BE2C (cell line): ENCODE measurements around the genes SUPT20HL1 and RPGR.

DNA sequence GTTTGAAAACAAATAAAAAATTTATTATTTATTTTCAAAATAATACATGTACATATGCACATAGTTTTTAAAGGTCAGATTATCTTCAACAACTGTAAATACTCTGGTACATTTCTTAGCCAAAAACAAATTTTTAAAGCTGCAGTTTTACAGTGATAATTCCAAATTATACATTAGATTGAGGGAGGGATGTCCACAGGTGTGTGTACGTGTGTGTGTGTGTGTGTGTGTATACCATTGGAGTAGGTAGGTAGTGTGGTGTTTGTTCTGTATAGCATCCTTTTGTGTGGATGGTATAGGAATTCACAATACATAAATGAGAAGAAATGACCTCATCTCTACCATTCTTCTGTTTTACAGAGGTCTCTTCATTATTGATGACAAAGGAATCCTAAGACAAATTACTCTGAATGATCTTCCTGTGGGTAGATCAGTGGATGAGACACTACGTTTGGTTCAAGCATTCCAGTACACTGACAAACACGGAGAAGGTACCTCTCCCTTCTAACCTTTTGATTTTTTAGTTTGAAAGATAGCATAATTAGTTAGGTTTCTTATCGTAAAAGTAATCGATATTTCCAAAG is 14.8 kb downstream of the PRDX4 start:
- RRBS, result no CpG with 5 or more reads among the region's 5 CpGs

- RRBS, result no CpG with 5 or more reads among the region's 2 CpGs
These were observed 9.3 kb upstream of the SAT1 start for GRCh38 chrX:23773570-23774117.

DNA sequence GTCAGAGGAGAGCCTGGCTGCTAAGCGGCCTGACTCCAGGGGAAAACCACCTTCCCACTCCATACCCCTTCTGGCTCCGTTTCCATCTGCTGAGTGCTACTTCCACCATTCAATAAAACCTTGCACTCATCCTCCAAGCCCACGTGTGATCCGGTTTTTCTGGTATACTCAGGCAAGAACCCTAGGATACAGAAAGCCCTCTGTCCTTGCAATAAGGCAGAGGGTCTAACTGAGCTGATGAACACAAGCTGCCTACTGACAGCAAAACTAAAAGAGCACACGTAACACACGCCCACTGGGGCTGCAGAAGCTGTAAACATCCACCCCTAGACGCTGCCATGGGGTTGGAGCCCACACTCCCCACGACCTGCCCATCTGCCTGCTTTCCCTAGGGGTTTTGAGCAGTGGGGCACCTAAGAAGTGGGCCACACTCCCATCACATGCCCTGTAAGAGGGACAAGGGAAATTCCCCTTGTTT is 24.3 kb downstream of the APOO start:
- RRBS, result no CpG with 5 or more reads among the region's 8 CpGs

GRCh38 chrX:24014444-24015242 is 12.3 kb downstream of the KLHL15 start:
- RRBS, result no CpG with 5 or more reads among the region's 8 CpGs

DNA sequence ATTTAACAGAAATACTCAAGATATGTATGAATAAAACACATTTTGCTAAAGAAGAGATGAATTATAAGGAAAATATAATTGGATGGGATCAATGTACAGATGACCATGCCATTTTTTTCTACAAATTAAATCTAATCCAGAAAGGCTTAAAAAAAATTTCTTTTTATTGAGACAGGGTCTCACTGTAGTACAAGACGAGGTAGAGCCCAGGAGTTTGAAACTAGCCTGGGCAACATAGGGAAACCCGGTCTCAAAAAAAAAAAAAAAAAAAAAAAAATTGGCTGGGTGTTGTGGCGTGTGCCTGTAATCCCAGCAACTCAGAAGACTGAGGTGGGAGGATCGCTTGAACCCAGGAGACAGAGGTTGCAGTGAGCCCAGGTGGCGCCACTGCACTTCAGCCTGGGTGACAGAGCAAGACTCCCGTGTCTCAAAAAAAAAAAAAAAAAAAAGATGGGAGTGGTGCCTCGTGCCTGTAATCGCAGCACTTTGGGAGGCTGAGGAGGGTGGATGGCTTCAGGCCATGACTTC is 26.7 kb downstream of the EIF2S3 start:
- RRBS, result no CpG with 5 or more reads among the region's 8 CpGs

DNA sequence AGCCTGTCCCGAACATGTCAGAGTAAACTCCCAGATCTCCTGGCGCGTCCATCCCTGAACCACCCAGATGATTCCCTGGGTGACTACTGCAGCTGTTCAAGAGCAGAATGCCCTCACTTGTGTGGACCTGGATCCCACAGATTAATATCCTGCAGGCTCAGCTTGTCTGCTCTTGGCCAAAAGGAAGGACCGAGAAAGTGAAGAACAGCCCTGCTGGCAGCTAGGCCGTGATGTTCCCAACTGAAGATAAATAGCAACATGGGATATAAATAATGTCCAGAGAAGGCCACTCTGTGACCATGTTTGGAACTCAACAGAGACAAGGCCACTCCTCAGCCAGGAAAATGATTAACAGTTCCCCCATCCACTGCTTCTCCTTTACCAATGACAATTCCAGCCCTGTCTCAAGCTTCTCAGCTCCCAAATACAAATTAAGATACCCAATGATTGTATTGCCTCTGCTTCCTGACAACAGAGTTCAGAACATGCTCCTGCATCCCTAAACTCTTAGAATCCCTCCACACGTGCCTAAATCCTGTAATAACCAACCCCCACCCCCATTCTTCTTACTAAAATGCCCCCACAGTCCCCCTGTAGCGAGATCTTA is 21.4 kb downstream of the SUPT20HL2 start:
- RRBS, result no CpG with 5 or more reads among the region's 7 CpGs

- RRBS, result no CpG with 5 or more reads among the region's 6 CpGs
These were observed at the start of gene SUPT20HL1 for GRCh38 chrX:24360324-24360923. SUPT20HL1 (plus strand) TSS chrX:24360639.

GRCh38 chrX:24494634-24495351 is 29.7 kb downstream of the PDK3 start:
- RRBS, result no CpG with 5 or more reads among the region's 9 CpGs

DNA sequence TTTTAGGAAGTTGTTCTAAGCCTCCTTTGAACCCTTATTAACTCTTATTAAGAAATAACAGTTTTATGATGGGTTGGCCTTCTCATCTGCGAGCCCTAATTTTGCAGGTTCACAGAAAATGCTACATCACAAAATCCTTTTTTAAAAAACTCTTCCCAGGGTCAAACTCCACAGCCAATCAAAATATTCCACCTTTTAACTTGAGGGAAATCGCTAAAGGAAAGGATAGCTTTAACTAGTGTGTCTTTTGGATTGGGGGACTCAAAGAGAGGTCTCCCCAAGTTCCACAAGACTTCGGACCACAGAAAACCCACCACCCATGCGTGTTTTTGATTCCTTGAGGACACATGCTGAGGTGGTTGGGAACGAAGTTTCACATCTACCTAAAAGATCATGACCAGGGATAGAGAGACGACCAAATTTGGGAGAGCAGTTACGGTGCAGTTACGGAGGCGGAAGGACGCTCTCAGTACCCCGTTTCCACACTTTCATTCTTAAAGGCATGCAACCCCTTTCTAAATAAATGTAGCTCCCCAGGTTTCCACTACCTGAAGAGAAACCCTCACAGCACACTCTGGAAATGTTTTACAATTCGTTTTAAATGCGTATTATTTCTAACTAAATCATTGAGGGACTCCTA is 1.2 kb downstream of the PCYT1B start:
- RRBS, result no CpG with 5 or more reads among the region's 13 CpGs

DNA sequence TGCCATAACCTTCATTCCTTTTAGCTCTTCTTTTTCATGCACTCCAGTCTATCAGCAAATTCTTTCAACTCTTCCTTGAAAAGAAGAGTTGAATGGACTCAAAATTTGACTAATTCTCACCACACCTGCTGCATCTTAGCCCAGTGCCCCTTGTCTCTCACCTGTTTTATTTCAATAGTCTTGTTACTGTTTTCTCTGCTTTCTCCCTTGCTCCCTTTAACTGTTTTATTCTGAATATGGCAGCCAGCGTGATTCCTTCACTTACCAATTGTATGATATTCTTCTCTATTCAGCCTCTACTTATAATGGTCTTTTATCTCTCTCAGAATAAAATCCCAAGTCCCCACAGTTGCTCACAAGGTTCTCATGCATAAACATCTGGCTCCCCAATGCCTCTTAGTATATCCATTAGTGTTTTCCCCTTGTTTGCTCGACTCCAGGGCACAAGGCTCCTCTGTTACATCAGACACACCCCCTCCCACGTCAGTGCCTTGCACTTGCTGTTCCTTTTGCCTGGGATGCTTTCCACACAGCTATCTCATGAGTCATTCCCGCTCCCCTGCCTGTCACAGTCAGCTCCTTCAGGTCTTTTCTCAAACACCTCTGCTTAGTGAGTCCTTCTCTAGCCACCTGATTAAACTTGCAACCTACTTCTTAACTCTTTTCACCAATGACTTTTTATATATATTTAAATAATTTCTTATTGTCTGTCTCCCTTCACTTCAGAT is 260.1 kb downstream of the IL1RAPL1 start:
- RRBS, result no CpG with 5 or more reads among the region's 4 CpGs

- RRBS, result no CpG with 5 or more reads among the region's 9 CpGs
These were observed 586 bp downstream of the TASL start for GRCh38 chrX:30576919-30577440.

GRCh38 chrX:30852710-30853302 is 36.2 kb downstream of the TAB3 start:
- RRBS, result no CpG with 5 or more reads among the region's 9 CpGs

- RRBS, result no CpG with 5 or more reads among the region's 5 CpGs
These were observed 82.6 kb upstream of the TAB3 start for GRCh38 chrX:30971587-30972161.

- RRBS, result no CpG with 5 or more reads among the region's 2 CpGs
These were observed 260.9 kb downstream of the TMEM47 start for GRCh38 chrX:34396236-34396586.

DNA sequence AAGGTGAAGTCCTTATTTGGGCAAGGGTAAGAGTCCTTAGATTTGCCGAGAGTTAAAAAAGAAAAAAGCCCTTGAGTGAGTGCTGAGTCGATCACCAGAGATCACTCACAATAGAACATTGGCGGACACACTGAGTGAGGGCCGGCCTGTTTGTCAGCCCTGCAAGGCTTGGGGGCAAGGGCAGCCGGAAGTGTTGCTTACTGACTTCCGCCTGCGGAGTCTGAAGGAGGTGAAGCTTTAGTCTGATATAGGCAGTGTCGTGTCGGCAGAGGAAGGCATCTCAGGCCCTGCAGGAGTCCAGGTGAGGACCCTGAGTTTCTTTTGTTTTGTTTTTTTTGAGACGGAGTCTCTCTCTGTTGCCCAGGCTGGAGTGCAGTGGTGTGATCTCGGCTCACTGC is 409 bp downstream of the MAGEB16 start:
- RRBS, result no CpG with 5 or more reads among the region's 11 CpGs

- RRBS, result no CpG with 5 or more reads among the region's 10 CpGs
These were observed 46.6 kb upstream of the FAM47C start for GRCh38 chrX:36961568-36962004.

- RRBS, result no CpG with 5 or more reads among the region's 25 CpGs
These were observed 70.2 kb downstream of the FAM47C start for GRCh38 chrX:37078364-37078769.

DNA sequence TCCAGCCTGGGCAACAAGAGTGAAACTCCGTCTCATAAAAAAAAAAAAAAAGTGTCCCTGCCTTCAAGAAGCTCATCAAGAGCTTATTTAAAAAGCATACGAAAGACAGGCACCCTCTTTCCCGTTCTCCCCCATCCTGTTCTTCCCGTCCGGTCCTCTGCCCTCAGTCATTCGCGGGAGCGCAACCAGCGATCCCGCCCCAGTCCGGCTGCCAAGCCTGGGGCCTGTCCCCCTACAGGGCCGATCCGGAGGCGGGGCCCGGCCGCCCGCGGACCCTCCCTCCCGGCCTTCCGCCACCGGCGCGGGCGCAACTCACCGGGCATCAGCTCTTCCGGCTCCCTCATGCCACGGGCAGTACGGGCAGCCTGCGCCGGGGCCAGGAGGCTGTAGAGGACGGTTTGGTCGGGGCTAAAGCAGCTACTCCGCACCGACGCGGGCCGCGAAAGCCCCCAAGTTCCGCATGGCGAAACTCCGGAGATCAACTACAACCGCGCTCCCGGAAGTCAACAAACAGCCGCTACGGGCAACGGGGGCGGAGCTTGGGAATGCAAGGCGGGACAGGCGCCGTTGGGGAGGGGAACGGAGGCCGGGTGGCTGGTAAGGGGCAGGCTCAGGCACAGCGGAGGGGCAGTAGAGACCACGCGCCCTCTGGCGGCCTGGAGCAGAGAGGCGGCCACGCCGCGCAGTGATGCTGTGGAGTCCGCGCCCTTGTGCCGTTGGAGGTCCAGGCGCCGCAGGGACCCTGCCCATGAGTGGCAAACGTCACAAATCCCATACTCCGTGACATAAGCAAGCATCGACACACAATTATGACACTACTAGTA is at the start of gene RPGR:
Gene RPGR, minus strand, starts transcription at position 486 of the 824 bp plus-strand sequence.
- RRBS, result under 1% methylated on average over 30 of the region's 69 CpGs

DNA sequence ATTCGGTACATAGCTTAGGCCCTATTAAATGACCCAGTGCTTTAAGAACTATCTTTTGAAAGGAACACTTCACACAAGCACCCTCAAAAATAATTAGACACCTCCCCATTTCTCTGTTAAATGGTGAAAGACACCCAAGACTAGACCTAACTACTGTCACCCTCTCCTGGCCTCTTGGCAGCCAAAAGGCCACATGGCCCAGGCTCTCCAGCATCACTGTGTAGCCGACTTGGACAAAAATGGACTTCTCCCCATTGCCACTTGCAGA is 1.9 kb downstream of the MID1IP1 start:
- RRBS, result no CpG with 5 or more reads among the region's 2 CpGs